ENCODE results near the genes MED14 and GPR34.

GRCh38 chrX:40580338-40580836, 383 bp upstream of the ATP6AP2 start:
- RRBS = 14% methylated on average over 12 of the region's 31 CpGs

DNA sequence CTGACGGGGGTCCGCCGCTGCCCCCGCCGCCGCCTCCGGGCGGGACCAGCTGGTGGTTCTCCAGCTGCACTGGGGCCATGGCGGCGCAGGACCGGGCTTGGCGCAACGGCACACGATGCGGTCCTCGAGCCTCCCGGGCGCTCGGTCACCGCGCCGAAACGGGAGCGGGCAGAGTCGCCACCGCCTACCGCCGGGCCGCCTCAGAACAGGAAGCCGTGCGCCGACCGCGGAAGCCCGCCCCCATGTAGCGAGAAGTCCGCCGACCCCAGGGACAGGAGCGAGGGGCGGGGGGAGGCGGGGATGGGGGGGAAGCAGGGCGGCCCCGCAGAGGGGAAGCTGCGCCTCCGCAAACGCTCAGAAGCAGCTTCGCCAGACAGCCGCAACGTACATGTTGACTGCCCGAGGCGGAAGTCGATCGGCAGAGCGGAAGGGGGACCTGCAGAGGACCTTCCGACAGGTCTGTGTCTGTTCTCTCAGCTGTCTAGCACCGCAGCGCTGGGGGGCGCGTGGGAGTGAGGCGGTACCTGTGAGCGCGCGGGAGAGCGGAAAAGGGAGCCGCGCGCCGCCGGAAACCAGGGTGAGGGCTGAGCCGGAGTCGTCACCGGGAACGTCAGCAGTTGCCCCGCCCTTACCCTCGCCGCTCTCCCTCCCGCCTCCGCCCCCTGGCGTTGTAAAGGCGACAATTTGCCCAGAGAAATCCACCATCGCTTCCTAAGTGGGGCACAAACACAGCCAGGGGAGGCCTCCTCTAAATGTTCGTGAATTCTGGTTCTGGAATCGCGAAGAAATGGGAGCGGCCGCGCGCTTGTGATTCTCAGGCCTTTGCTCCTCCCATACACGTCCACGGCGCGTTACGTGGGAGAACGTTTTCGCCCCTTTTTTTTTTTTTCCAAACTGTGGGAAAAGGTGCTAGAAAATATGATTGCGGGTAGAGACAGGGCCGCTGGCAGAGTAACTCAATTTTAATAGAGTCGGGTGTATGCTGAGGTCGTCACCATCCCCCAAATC, at the start of gene MED14:
Gene MED14, minus strand, starts transcription at position 209 of the 1,008 bp plus-strand sequence.
- RRBS = 2% methylated on average over 28 of the region's 99 CpGs

DNA sequence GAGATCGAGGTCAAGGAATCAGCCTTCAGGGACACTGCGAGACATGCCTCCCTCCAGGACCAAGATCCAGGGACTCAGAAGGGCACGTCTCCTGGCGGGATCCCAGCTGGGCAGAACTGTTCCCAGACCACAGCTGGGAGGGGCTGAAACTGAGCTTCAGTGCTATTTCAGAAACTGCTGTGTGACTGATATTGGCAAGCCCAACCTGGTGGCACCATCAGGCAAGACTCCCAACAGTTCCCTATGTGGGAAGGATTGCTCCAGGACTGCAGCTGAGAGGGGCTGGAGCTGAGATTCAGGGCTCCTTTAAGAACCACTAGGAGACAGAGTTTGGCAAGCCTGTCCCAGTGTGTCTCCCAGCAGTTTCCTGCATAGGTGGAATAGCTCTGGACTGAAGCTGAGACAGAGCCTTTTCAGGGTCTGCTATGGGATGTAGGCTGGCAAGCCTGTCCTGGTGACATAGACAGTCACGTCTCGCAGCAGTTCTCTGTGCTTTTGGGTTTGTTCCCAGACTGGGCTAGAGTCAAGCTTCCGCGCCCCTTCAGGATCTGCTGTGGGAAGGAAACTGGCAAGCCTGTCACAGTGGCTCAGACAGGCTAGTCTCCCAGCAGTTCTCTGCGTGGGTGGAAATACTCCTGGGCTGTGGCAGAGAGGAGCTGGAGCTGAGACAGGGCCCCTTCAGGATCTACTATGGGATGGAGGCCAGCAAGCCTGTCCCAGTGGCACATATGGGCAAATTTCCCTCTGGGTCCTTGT, 20.1 kb upstream of the MED14 start:
- RRBS = no CpG with 5 or more reads among the region's 9 CpGs

DNA sequence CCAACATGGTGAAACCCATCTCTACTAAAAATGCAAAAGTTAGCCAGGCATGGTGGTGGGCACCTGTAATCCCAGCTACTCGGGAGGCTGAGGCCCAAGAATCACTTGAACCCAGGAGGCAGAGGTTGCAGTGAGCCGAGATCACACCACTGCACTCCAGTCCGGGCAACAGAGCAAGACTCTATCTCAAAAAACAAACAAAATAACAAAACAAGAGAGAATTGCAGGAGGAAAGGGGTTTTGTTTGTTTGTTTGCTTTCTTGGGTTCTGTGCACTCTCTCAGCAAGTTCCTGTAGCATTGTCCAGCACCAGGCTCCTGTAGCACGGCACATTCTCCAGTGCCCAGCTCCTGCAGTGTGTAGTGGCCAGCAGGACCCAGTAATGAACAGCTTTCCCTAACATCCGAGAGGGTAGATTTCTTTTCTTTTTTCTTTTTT, 60.6 kb upstream of the USP9X start:
- RRBS = no CpG with 5 or more reads among the region's 5 CpGs

DNA sequence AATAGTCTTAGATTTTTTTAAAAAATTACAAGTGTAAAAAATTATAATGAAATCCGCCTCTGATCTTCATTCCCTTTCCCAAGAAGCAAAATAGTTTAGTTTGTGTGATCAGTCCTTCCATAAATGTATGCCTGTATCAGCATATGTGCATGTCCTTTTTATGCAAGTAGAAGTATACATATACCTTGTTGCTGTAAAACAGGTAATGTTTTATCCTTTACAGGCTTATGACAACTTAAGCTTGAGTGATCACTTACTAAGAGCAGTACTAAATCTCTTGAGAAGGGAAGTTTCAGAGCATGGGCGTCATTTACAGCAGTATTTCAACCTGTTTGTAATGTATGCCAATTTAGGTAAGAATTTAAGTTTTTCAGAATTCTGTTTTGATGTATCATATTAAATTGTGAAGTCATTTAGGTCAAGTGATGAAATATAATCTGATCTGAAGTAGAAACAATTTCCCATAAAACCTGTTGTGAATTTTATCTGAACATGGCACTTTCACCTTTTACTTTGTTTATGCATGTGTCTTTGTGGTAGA, 115.0 kb upstream of the DDX3X start:
- RRBS = no CpG with 5 or more reads among the region's 2 CpGs

- RRBS = no CpG with 5 or more reads among the region's 6 CpGs
Observed at GRCh38 chrX:41221265-41222360, 112.3 kb upstream of the DDX3X start.

GRCh38 chrX:41333034-41333671, 809 bp upstream of the DDX3X start:
- RRBS = 2% methylated on average over 12 of the region's 59 CpGs

DNA sequence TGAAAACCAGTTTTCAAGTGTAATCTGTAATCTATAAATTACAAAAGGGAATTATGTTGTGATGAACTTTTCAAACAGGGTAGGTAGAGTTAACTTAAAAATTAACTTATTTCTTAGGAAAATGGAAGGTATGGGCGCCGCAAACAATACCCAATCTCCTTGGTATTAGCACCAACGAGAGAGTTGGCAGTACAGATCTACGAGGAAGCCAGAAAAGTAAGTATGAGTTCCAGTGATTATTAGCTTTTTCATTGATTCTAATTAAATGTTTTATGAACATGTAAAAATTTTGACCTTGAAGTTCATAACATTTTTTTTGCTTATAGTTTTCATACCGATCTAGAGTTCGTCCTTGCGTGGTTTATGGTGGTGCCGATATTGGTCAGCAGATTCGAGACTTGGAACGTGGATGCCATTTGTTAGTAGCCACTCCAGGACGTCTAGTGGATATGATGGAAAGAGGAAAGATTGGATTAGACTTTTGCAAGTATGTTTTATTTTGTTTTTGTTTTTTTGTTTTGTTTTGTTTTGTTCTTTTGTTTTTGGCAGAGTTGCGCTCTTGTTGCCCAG, 10.0 kb downstream of the DDX3X start:
- RRBS = no CpG with 5 or more reads among the region's 12 CpGs

- RRBS = no CpG with 5 or more reads among the region's 11 CpGs
Observed at GRCh38 chrX:41360875-41361525, 27.0 kb downstream of the DDX3X start.

DNA sequence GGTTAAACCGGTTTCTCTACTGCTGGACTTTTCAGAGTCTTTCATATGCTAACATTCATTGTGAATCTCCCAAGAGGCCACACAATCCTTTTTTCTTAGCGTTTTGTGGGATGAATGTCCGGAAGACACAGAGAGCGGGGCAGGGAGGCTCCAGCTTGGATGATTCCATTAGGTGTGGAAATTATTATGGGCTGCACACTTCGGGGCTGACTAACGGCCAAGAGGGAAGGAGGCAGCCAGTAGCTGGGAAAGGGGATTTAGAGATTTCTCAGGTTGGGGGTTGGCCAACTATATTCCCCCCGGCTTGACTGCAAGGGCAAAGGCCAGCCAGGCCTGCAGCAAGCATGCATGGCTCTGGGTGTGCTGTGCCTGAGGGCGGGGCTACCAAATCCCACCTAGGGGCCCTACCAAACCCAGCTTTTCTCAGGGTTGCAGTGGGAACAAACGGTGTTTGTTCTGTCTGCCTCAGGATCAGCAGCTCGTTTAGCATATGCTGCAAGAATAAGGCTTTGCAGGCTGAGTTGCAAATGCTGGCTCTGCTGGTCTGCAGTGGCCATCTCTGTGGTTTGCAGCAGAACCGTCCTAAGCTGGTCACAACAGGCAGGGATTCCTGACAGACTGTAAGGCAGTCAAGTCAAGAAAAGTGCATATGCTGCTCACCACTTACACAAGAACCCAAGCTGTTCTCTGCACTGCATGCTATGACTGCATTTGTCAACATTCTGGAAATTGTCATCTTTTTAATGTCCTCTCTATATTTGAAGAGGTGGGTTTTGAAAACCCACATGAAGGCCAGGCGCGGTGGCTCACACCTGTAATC, 28.7 kb downstream of the NYX start:
- RRBS = 6% methylated on average over 2 of the region's 13 CpGs

- RRBS = no CpG with 5 or more reads among the region's 5 CpGs
Observed at GRCh38 chrX:41665129-41665643, 23.6 kb upstream of the GPR34 start.

- RRBS = no CpG with 5 or more reads among the region's 8 CpGs
Observed at GRCh38 chrX:41688793-41689618, at the start of gene GPR34. Gene GPR34, plus strand, starts transcription at chrX:41688973.

- RRBS = no CpG with 5 or more reads among the region's 5 CpGs
Observed at GRCh38 chrX:41822780-41823596, 99.0 kb downstream of the GPR82 start.

DNA sequence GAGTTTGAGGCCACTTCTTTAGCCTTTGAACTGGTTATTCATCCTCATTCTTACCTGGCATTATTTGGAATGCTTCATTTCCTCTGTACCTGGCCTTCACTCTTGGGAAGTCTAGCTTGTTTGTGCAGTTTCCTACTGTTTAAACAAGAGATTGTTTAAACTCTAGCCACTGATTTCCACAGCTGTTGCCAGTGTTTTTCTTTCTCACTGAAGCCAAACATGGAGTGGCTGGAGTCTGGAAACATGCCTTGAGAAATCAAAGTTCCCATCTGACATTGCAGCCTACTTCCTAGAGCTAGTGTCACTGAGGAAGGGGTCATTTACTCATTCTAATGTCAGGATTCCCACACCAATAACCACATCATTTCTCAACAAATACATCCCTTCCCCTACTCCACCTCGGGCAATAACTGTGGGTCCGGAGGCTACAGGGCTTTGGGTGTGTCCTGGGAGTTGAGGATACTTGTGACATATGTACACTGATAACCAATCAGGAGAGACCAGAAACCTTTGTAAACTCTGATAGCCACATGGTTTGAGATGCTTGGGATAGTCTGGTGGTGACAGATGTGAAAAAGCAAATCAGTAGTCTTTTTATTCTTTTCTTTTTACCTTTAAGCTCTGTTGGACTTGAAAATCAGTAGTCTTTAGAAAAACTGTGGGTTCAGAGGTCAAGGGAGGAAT, 37.9 kb downstream of the MAOA start:
- RRBS = no CpG with 5 or more reads among the region's 2 CpGs

- RRBS = no CpG with 5 or more reads among the region's 4 CpGs
Observed at GRCh38 chrX:43707668-43708647, 51.9 kb downstream of the MAOA start.

DNA sequence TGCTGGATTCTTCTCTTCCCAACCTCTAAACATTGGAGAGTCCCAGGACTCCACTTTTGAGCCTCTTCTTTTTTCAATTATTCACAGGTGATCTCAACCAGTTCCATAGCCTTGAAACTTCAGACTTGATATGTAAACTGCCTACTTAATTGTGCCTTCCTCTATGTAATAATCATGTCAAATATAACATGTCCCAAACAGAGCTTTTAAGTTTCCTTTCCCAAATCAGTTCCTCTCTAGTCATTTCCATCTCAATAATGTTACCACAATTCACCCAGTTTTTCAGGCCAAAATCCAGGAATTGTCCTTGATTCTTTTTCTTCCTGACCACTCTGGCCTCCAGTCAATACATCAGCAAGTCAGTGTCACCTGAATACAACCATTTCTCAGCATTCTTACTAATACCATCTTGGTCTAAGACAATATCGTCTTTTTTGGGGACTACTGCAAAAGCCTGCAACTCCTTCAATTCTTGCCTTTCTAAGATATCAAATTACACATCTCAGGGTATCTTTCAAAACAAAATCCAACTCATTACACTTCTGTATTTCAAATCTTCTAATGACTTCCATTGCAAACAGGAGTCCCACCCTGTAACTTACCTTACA, 22.0 kb downstream of the MAOB start:
- RRBS = no CpG with 5 or more reads among the region's 1 CpG

DNA sequence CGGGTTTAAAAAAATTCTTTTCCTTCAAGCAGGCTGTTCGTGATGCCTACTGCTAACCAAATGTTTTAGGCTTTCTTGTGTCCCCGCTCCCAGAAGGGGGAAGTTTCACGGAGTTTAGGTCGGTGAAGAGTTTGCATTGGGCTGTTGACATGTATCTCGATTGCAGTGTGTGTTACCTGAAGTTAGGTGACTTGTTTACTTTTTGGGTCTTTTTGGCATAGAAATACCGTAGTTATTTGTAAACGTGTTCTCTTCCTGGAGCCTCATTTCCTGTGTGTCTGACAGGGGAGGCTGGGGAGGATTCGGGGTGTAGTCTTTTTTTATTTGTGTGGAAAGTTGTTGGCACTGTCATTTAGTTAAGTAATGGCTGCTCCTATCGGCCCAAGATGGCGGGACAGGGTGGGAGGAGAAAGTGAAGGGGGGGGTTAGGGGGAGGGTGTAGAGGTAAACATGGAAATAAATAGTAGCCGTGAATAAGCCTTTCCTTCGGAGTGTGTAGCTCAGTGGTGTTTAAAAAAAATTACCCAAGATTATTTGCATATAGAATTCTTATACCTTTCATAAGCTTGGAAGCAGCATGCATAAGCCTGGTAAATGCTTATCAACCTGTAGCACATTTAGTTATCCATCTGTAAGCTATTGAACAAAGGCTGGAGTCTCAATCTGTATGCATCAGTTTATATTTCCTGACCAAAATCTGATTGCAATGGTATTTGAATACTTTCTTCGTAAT, 1.5 kb downstream of the KDM6A start:
- RRBS = no CpG with 5 or more reads among the region's 14 CpGs

DNA sequence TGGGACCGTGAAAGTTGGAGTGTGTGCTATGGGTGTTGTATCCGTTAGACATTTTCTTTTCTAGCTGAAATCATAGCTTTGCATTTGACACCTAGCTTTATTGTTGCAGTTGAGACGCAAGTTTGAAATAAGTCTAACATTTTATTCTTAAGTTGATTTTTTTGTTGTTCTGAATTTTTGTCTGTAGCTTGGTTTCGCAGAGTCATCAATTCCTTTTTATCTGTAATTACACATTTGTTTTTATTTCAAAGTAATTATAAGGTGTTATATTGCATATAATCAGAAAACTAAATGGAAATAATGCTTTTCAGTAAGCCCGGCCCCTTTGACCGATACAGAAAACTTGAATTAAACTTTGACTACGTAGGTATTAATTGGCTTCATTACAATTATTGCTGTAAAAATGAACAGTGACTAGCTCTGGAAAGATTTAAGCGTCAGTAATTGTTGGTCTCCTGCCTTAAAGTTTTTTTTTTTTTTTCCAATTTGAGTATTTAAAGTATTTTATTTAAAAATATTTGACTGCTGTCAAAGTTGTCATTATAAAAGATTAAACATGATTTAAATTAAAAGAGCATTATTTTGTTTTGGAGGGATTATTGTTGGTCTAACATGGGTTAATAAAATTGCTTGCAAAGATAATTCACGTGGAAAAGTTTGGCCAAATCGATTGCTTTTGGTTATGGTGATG, 2.3 kb downstream of the KDM6A start:
- RRBS = no CpG with 5 or more reads among the region's 10 CpGs

GRCh38 chrX:44915242-44915698, 42.3 kb downstream of the KDM6A start:
- RRBS = no CpG with 5 or more reads among the region's 6 CpGs